Measurements from ENCODE around the gene CHCHD4.

GRCh38 chr3:12915451-12915863, 74.1 kb upstream of the RPL32 start:
- RRBS, result 98% methylated on average over 3 of the region's 12 CpGs

- RRBS, result no CpG with 5 or more reads among the region's 5 CpGs
These were observed 111.6 kb downstream of the IQSEC1 start for GRCh38 chr3:12961475-12962145.

DNA sequence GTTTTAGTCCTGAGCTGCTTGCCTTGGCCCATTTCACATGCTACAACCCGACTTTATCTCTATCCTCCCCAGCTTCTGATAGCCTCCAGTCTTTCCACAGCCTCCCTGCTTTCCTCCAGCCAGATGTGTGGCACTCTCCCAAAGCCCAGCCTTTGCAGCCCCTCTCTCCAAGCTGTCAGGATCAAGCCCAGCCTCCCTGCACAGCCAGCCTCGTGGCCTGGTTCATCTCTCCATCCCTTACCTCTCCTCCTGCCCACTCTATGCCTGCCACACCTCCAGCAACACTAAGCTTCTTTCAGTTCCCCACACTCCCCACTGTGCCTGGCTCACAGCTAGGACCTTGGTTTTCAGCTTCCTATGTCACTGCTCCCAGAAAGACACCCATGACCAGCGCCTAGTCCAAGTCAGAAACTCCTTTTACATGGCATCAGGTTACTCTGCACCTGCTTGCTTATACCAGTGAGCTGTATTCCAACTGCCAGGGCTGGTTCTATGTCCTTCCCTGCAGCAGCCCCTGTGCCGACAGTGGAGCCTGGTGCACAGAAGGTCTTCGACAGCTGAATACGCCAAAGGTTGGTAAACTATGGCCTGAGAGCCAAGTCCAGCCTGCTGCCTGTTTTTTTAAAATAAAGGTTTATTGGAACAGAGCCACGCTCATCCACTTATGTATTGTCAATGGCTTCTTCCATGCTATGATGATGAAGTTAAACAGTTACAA, 102.7 kb downstream of the IQSEC1 start:
- RRBS, result no CpG with 5 or more reads among the region's 7 CpGs

GRCh38 chr3:12993639-12994598, 79.3 kb downstream of the IQSEC1 start:
- RRBS, result 2% methylated on average over 55 of the region's 130 CpGs

- RRBS, result no CpG with 5 or more reads among the region's 13 CpGs
These were observed 68.8 kb downstream of the IQSEC1 start for GRCh38 chr3:13004285-13005051.

- RRBS, result no CpG with 5 or more reads among the region's 9 CpGs
These were observed 3.7 kb downstream of the IQSEC1 start for GRCh38 chr3:13069446-13070065.

- RRBS, result no CpG with 5 or more reads among the region's 20 CpGs
These were observed 71.0 kb upstream of the IQSEC1 start for GRCh38 chr3:13144066-13144816.

- RRBS, result 73% methylated on average over 3 of the region's 7 CpGs
These were observed 4.1 kb downstream of the HDAC11 start for GRCh38 chr3:13484219-13484607.

GRCh38 chr3:13518702-13519345, 30.1 kb upstream of the FBLN2 start:
- RRBS, result 96% methylated on average over 1 of the region's 15 CpGs

DNA sequence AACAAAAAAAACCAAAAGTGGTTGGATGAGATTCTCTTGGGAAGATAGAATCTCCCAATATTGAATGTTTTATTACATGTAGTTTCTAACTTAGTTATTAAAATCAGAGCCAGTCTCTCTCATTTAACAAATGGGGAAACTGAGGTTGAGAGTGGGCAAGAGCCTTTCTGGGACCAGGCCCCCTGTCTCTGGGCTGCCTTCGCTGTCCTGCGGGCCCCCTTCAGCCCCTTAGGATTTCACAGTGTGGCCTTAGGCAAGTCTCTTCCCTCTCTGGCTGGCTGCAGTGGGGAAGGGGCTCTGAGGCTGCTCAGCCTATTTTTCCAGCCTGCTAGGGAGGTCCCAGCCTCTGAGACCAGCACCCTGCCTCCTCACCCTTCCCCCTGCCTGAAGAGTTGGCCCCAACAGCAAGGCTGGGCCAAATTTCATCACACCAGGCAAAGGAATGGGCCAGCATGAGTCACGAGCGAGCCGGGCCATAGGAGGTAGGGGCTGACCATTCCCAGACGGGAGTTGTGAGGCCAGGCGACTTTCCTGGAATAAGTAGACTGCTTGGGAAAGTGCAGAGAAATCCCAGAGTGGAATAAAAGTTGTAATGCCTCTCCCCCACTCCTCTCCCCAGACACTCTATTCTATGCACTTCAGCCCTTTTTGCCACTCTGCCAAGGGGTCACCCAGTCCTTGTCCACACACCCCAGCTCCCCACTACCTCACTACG, 5.8 kb upstream of the FBLN2 start:
- RRBS, result no CpG with 5 or more reads among the region's 8 CpGs

DNA sequence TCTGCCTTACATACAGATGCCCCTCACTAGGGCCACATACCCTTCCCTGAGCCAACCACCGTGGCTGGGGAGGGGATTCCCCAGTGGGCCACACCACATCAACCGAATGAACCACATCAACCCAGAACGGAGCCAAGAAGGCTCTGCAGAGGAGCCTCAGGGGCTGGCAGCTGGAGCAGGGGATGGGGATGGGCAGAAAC, 4.5 kb upstream of the FBLN2 start:
- RRBS, result no CpG with 5 or more reads among the region's 3 CpGs

- RRBS, result no CpG with 5 or more reads among the region's 7 CpGs
These were observed 101.2 kb downstream of the FBLN2 start for GRCh38 chr3:13650198-13650532.

DNA sequence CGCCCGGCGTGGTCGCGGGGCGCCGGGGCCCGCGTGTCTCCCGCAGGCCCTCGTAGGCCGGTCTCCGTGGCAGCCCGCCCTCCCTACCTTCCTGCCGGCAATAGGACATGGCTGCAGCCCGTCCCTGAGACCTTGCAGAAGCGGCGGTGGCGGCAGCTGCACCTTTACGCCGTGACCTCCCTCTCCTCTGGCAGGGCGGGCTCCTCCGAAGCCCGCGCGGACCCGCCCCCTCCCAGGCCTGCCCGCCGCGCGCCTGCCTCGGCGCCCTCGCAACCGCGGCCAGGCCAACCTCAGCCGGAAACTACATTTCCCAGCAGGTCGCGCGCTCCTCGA, at the start of gene CHCHD4:
Gene CHCHD4 (minus strand): TSS at position 303 of the 333 bp plus-strand sequence.
- RRBS, result 1% methylated on average over 11 of the region's 41 CpGs

- RRBS, result no CpG with 5 or more reads among the region's 12 CpGs
These were observed 55.6 kb downstream of the LSM3 start for GRCh38 chr3:14233948-14234914.

DNA sequence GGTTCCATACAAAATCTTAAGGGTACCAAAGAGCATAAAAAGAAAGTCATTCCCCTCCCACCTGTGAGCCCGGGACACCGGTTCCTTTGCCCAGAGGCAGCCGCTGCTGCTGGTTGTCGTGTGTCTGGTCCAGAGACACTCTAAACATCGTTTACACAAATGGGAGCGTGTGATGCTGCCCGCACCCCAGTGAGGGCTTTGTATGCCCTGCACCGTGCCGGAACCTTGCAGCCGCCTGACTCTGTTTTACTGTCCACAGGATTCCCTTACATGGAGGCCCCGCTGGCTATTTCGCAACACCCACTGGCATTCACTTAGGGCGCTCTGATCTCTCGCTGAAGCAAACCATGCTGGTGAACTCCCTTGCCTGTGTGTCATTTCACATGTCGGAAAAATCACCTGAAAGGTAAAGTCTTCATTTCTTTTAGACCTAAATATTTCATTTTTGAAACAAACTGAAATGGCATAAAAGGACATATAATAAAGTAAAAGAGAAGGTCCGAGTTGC, 100.8 kb upstream of the SLC6A6 start:
- RRBS, result no CpG with 5 or more reads among the region's 16 CpGs

- RRBS, result no CpG with 5 or more reads among the region's 14 CpGs
These were observed 50.4 kb upstream of the SLC6A6 start for GRCh38 chr3:14351913-14352500.

DNA sequence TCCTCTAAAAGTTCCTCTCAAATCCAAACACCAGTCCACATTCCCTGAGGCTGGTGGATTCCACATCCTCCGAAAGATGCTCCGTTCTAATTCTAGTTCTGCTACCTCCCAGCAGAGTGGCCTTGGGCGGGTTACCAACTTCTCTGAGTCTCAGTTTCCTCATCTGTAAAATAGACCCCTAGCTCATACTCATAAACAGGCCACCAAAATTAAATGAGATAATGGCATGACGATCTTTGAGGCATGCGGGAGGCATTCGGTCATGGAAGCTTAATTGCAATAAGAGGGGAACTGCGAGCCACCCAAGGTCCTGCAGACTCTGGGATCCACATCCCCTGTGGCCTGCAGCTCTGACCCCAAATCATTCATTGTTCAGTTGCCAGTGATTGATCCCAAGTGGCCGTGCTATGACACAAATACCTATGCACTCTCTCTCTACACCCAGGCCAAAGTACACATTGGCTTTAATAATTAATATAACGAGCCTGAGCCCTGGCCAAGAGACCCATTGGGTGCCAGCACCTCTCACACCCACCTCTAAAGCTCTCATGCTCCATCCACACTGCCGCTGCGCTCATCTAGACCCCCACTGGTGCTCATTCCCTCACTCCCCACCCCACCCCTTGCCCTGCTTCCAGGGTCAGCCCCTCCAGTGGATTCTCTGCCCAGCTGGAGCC, 37.9 kb upstream of the SLC6A6 start:
- RRBS, result no CpG with 5 or more reads among the region's 11 CpGs

GRCh38 chr3:14418181-14418984, 16.0 kb downstream of the SLC6A6 start:
- RRBS, result no CpG with 5 or more reads among the region's 15 CpGs

- RRBS, result no CpG with 5 or more reads among the region's 11 CpGs
These were observed 51.5 kb downstream of the SLC6A6 start for GRCh38 chr3:14453955-14454297.

DNA sequence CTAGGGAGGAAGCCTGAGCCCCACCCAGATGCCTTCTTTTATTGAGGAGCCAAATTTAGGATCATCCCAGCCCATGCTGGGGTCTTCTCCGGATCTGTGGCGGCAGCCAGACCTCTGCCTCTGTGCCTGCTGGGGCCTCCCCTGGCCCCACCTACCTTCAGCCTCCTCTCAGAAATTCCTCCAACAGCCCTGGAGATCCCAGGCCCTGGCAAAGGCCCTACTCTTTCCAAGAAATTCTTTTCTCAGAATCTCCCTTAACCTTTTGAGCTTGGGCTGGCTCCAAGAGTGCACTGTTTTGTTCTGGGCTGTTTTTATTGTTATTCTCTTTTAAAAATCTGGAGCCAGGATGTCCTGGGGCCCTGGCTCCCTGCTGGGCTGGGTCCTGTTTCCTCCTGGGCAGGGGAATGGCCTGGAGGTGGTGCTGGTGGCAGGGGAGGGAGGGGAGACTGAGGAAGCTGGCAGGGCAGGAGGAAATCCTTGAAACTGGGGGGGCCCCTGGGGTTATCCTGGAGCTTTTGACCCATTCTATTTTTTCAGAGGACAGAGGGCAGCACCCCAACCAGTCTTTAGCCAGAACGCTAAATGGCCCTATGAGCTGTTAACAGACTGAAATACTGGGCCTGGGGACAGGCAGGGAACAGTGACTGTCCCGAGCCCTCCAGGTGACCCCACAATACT, 57.7 kb downstream of the GRIP2 start:
- RRBS, result no CpG with 5 or more reads among the region's 4 CpGs